HTERT-HM (cell line): ENCODE measurements around the gene IL17C.

DNA sequence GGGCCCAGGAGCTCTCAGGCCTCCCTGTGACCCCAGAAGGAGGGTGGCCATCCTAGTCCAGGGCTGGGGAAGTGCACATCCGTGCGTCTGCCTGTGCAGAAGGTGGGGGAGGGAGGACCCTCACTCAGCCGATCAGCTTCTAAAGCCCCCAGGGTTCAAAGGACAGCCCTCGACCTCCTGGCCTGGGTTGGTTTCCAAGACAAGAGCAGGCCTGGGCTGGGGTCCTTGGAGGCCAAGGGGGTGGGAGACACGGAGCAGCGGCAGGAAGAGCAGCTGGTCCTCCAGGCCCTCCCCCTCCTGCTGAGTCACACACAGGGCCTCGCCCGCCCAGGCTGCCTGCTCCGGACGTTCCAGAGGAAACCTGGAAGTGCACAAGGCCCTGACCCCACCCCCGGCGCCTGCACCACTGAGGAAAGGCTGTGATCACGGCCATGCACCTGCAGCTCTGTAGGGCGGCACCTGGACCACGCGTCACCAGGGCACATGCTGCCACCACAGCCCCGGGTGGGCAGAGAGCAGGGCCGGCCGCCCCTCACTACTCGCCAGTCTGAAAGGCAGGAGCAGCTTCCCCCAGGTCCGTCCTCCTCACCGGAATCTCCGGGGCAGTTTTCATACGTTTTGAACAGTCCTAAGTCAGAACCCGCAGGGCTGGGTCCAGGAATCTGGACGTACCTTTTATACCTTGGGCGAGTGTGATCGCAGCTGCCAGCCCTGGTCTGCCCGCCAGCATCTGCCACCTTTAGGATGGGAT lies 67.0 kb upstream of the ZNF469 start:
- RRBS, result 27% methylated on average over 10 of the region's 29 CpGs

DNA sequence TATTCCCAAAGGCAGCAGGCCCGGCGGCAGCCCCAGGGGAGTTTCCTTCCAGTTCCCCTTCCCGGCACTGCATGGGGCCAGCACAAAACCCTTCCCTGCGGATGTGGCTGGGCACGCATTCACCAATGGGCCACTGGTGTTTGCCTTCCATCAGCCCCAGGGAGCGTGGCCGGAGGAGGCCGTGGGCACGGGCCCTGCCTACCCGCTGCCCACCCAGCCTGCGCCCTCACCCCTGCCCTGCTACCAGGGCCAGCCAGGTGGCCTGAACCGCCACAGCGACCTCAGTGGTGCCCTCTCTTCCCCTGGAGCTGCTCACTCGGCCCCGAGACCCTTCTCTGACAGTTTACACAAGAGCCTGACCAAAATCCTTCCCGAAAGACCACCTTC lies 24.8 kb upstream of the ZFPM1 start:
- RRBS, result 100% methylated on average over 1 of the region's 16 CpGs

DNA sequence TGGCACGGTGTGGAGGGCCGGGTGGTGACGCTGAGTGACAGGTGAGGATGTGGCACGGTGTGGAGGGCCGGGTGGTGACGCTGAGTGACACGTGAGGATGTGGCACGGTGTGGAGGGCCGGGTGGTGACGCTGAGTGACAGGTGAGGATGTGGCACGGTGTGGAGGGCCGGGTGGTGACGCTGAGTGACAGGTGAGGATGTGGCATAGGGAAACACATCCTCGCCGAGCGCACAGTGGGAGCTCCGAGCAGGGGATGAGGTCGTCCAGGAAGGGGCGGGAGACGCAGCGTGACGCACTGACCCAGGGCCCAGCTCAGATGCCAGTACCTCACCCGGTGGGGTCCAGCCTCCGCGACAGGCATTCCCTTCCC lies 17.6 kb downstream of the ZFPM1 start:
- RRBS, result 95% methylated on average over 3 of the region's 25 CpGs

GRCh38 chr16:88479385-88479695 lies 26.3 kb downstream of the ZFPM1 start:
- RRBS, result no CpG with 5 or more reads among the region's 14 CpGs

DNA sequence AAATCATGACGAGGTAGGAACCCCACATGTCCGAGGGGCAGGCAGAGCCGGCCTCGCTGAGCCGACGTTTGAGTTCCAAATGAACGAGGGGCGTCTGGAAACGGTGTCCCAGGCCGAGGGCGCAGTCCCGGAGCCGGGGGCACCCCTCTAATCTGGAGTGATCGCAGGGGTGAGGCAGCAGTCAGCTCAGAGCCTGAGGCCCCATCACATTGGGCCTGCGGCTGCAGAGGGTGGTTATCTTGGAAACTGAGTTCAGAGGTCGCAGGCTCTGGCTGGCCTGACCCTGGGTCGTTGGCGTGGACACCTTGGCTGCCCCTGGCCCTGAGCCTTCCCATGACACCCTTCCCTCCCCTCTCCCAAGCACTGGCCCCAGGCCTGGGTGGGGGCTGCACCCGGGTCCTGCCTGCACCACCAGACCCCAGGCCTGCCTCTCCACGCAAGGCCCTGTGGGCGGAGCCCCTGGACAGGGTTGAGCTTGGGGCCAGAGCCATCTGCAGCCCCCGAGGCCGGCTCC lies 45.5 kb downstream of the ZFPM1 start:
- RRBS, result 76% methylated on average over 6 of the region's 23 CpGs

- RRBS, result 4% methylated on average over 7 of the region's 35 CpGs
Measured at GRCh38 chr16:88504863-88505856, 52.1 kb downstream of the ZFPM1 start.

GRCh38 chr16:88638030-88638626 lies at the start of gene IL17C:
IL17C (plus strand) TSS chr16:88638572.
- RRBS, result 19% methylated on average over 3 of the region's 17 CpGs

DNA sequence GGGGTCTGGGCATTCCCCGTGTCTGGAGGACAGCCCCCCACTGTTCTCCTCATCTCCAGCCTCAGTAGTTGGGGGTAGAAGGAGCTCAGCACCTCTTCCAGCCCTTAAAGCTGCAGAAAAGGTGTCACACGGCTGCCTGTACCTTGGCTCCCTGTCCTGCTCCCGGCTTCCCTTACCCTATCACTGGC lies 1.7 kb downstream of the IL17C start:
- RRBS, result no CpG with 5 or more reads among the region's 3 CpGs

- RRBS, result no CpG with 5 or more reads among the region's 4 CpGs
Measured at GRCh38 chr16:88693194-88693508, 6.8 kb upstream of the SNAI3 start.

DNA sequence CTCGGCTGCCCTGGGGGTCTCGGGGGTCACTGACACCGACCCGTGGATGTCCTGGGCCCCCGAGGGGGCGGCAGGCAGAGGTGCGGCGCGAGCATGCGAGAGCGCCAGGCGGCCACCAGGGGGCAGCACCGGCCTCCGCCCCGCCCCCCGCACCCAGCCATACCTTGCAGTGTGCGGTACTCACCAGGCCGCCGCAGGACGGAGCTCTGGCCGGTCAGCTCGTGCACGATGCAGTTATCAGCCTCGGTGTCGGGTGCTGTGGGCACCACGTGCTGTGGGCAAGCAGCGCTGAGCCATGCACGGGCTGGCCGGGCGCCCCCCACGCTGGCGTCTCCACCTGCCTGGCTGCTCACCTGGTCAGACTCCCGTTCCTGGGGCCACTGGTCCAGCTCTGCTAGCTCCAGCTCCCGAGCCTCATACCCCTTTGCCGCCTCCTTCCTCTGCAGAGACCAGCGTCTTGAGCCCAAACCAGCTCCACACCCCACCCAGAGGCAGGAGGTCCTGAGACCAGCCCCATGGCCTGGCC lies 31.1 kb downstream of the CTU2 start:
- RRBS, result 22% methylated on average over 14 of the region's 36 CpGs

- RRBS, result 94% methylated on average over 3 of the region's 15 CpGs
Measured at GRCh38 chr16:88764912-88765682, 19.9 kb downstream of the PIEZO1 start.

- RRBS, result 34% methylated on average over 11 of the region's 36 CpGs
Measured at GRCh38 chr16:88779500-88780729, 5.1 kb downstream of the PIEZO1 start.

GRCh38 chr16:88785504-88786009 lies 537 bp upstream of the PIEZO1 start:
- RRBS, result 2% methylated on average over 10 of the region's 52 CpGs

GRCh38 chr16:88799033-88799561 lies 4.5 kb upstream of the CDT1 start:
- RRBS, result 55% methylated on average over 1 of the region's 1 CpG

DNA sequence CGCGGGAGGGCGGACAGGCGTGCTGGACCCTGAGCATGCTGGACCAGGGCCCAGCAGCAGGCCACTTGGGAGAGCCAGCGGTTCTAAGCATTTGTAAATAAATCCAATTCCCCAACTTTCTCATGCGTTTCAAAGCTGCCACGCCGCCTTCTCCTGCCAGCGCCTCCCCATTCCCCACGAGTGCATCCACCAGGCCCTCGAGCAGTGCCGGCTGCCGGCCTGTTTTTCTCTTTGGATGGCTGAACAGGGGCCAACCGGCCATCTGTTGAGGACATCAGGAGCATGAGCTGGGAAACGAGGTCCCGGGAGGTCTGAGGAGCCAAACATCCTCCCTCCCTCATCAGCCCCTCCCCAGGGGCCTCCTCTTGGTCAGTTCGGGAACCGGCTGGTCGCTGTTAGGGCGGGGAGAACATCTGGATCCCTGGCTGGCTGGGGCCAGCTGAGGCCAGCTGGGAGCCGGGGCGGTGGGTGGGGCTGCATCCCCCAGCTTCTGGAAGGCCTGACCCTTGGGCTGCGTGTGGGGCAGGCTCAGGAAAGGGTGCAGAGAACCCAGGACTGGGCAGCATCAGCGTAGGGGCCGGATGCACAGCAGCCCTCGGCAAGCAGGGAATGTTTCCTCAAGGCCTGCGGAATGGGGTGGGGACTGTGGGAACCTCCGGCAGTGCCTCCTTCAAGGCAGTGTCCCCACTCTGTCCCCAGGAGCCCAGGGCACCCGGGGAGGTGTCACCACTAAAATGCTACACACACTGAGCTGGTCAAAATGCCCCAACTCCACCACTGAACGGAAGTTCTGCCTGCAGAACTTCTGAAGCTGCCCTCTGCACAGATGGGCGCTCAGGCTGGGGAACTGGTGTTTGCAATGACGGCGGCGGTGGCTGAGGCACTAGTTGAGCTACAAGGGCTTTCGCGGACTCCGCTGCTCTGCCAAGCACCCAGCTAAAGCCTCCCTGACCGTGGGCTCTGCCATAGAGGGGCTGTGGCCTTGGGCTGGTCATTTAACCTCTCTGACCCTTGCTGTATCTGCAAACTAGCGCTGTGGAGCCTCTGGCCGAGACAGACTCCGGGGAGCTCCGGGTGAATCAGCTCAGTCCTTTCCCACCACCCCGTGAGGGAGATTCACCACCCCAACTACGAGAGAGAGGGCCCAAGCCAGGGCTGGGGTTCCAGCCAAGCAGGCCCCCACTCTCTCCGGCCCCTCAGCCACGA lies 21.0 kb upstream of the PABPN1L start:
- RRBS, result 19% methylated on average over 17 of the region's 46 CpGs

DNA sequence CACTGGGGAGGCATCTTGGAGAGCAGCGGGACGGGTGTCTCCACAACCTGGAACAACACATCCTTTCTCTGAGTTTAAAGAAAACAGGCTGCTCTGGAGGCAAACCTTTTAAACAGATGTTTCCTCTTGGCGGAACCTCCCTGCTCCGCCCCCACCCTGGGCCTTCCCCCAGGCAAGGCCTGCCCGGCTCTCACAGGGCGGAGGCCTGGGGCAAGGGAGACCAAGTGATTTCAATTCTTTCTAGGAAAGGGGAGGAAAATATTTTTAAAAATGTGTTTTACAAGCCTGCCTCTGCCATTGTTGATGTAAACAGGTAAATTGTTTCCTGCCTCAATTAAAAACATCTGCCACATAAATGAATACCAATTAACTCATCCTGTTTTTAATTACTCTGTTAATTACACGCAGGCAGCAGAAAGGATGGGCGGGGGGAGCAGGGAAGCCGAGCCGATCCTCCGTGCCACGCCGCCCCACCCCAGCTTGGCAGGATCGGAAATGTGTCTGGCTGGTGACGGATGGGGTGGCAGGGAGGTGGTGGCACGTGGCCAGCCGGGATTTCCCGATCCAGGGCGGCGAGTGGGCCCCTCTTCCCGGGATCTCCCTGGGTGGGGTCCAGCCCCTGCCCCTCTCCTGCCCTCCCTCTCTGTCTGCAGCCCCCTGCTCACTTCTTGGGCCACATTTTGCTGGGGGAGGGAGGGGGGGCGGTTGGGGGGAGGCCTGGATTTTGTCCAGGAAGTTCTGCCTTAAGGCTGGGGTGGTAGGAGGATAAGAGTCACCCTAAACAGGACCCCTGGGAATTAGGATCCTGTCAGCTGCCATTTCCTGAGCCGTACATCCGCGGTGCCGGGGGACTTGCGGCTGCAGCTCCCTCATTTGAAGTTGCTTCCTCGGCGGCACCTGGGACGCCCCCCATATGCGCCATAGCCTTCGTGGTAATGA lies 54.7 kb upstream of the PABPN1L start:
- RRBS, result 13% methylated on average over 4 of the region's 32 CpGs

GRCh38 chr16:89054212-89054581 lies 39.5 kb upstream of the ACSF3 start:
- RRBS, result 17% methylated on average over 7 of the region's 19 CpGs

- RRBS, result no CpG with 5 or more reads among the region's 13 CpGs
Measured at GRCh38 chr16:89099704-89100354, 6.2 kb downstream of the ACSF3 start.

DNA sequence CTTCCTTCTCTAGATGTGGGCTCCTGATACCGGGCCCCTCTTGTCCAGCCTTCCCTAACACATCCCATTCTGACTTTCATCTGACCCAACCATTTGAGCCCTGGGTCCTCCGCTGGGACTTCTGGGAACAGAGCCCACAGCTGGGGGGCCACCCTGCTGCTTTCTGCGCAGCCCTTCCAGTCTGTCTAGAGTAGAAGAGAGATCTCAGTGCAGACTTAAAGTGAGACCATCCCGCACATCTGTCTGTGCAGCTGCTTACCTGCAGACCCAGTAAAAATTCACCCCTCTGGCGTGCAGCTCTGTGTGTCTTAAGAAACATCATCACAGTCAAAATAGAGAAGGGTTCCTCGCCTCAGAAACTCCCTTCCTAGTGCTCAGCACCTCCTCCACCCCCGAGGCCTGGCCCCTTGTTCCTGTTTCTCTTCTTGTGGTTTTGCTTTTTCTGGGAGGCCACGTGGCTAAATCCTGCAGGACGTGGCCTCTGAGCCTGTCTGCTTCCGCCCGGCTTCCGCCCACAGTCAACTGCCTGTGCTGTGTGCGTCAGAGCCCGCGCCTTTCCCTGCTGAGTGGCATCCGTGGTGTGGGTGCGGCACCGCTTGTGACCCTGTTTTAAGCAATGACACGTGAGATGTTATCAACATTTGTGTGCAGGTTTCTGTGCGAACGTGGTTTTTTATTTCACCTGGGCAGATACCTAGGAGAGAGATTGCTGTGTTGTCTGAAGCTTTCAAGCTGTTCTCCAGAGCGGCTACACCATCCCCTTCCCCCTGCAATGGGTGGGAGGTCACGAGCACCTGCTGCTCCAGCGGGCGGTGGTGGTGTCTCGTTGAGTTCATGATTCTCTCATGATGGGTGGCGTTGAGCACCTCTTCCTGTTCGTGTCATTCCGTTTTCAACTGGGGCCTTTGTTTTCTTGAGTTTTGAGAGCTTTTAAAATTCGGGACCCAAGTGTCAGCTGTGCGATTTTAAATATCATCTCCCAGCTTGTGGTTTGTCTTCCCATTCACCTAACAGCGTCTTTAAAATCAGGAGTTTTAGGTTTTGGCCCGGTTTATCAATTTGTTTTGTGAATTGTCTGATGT lies 21.6 kb downstream of the ACSF3 start:
- RRBS, result 94% methylated on average over 1 of the region's 33 CpGs

GRCh38 chr16:89154741-89155619 lies 16.6 kb upstream of the CDH15 start:
- RRBS, result 70% methylated on average over 5 of the region's 29 CpGs